AG09309 (cell line): ENCODE results near the gene GPR68.

DNA sequence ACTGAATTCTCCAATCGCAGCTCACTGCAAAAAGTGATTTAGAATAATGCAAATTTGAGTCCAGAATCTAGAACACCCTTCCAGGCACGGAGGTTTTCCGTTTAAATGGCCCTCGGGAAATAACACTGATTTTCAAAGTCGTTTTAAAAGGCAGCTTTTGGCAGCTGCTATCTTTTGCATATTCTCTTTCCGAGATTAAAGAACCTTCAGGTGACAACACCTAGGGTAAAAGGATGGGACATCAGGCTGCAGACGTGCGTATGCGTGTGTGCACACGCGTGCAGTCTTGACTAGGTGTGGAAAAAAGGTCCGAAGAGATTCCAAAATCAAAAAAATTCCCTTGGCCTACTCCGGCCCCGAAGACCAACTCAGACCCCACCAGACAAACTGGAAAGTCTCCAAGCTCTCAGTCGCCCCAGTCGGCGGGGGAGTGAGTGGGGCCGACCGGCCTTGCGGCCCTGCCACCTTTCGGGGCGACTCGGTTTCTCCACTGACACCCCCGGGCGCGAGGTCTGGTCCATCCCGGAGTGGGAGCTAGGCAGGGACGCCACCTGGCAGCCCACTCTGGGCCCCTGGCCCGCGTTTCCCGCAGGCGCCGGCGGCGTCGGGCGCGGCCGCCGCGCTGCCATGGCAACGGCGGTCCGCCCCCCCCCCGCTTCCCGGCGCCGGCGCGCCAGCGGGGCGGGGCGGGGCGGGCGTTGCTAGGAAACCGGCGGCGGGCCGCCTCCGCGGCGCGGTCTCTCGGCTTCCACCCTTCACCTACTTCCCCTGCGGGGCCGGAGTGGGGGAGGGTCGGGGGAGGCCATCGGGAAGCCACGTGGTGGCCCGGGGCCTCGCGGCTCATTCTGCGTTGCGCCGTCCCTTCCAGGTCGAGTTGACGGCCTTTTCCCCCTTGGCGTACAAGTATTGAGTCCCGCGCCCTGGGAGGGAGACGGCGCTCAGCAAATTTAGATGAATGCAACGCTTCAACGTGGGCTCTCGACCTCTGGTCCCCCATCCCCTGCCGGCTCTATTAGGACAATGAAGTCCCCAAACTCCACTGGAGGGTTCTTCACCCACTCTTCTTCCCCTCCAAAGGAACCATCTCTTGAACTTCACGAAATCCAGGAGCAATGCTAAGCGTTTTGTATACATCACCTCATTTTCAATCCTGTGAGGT, 253.1 kb downstream of the EFCAB11 start:
- RRBS, result 2% methylated on average over 48 of the region's 88 CpGs

- RRBS, result no CpG with 5 or more reads among the region's 6 CpGs
Observed at GRCh38 chr14:89792857-89793331, 161.6 kb downstream of the EFCAB11 start.

DNA sequence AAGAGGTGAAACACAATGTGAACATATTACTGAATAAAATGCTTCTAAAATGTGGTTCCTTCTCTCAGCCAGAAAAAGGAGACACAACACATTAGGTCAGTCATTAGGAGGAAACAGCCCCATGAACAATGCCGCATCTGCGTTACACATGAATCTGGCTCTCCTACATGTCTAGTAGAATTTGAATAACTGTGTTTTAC, 51.7 kb downstream of the EFCAB11 start:
- RRBS, result no CpG with 5 or more reads among the region's 2 CpGs

DNA sequence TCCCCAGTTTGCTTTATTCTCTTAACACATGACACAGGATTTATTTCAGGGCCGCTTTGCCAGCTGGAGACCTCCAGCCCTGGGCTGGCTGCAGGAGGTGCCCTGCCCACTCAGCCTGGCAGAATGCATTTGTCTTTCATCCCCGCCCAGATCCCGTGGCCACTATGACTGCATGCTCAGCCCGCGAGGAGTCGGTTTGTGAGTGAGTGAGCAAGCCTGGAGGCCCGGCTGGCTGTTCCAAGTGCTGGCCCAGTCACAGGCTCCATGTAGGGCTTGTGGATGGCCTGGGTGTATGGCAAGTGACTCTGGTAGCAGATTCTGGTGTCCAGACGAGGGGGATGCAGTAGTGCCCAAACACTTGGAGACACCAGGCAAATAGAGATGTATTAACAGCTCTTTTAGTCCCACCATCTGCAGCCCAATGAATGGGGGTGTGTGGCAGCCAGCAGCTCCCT, 2.1 kb downstream of the TDP1 start:
- RRBS, result no CpG with 5 or more reads among the region's 8 CpGs

DNA sequence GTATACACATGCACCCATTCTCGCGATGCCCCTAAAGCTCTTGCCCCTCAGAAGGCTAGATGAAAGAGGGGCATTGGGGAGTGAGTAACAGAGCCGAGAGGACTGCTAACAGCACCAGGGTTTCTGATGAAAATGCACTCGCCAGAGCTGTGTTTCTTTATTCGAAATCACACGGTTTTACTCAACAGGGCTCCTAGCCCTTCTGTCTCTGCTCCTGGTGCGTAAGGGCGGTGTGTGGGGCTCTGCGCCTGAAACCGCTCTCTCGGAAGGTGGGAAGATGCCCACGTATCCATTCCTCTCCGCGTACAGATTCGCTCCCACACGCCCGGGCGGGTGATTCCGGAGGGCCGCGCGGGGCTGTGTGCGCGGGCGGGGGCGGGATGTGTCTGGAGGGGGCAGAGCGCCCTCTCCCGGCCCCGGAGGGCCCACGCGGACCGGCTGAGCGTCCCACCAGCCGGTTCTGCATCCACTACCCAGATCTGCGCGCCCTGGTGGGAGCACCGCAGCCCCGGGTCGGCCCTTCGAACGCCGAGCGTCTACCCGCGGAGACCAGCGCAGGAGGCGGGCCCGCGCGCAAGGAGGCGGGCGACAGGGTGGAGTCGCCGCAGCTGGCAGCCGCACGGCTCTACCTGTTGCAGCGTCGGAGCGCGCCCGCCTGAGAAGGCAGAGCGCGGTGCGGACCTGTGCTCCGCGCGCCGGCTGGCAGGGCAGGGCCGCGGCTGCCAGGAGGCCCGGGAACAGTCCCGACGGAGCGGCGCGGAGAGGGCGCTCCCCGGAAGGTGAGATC, 1.5 kb upstream of the KCNK13 start:
- RRBS, result 6% methylated on average over 25 of the region's 78 CpGs

- RRBS, result 3% methylated on average over 5 of the region's 35 CpGs
Observed at GRCh38 chr14:90383271-90383606, 13.6 kb upstream of the CALM1 start.

GRCh38 chr14:90508754-90509382, 112.0 kb downstream of the CALM1 start:
- RRBS, result no CpG with 5 or more reads among the region's 20 CpGs

DNA sequence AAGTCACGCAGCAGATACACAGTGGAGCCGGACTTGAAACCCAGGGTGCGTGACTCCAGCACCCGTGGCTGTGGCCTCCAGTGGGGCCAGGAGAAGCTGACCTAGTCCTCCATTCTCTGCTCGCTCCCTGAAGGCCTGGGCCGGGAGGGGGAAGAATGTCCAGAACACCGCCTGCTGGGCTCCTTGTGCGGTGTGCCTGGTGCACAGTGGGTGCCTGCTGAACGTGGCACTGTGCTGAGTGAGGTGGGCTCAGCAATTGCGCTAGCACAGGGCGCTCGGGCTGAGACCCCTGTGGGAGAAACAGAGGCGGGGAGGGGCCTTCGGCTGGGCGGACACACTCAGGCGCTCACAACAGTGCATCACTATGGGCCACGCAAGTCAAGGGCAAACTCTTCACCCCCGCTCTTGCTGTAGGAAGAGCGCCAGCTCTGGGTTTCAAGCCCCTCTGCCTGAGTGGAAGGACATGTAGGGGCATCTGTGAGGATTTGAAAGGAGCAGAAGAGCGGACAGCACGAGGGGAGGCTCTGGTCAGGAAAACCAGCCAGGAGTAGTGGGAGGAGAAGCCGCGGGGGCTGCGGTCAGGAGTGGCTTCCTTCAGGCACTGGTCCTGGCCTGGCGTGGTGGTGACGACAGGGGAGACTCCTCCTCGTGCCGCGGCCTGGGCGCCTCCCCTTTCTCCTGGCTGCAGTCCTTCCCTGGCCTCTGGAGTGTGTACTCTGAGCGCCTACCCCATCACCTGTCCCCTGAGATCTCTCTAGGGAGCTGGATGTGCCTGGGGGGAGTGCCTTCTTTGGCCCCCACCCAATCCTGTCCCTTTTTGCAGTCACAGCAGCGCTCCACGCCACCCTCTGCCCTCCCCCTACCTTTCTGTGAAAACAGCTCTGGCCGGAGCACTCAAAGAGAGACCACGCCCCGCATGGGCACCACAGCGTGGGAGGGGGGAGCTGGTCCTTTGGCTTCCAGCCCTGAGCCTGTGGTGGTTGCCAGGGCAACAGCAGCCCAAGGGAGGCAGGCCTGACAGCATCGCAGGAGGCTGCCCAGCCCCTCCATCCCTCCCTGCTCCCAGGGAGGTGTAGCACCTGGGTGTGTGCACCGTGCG, 125.6 kb downstream of the CALM1 start:
- RRBS, result no CpG with 5 or more reads among the region's 40 CpGs

DNA sequence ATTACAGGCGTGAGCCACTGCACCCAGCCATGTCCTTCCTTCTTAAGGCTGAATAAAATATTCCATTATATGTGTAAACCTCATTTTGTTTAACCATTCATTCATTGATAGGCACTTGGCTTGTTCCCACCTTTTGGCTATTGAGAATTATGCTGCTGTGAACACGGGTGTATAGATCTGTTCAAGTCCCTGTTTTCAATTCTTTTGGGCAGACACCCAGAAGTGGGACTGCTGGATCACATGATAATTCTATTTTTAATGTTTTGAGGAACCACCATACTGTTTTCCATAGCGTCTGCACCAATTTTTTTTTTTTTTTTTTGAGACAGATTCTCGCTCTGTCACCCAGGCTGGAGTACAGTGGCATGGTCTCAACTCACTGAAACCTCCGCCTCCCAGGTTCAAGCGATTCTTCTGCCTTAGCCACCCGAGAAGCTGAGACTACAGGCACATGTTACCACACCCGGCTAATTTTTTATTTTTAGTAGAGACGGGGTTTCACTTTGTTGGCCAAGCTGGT, 185.1 kb downstream of the TTC7B start:
- RRBS, result no CpG with 5 or more reads among the region's 9 CpGs

DNA sequence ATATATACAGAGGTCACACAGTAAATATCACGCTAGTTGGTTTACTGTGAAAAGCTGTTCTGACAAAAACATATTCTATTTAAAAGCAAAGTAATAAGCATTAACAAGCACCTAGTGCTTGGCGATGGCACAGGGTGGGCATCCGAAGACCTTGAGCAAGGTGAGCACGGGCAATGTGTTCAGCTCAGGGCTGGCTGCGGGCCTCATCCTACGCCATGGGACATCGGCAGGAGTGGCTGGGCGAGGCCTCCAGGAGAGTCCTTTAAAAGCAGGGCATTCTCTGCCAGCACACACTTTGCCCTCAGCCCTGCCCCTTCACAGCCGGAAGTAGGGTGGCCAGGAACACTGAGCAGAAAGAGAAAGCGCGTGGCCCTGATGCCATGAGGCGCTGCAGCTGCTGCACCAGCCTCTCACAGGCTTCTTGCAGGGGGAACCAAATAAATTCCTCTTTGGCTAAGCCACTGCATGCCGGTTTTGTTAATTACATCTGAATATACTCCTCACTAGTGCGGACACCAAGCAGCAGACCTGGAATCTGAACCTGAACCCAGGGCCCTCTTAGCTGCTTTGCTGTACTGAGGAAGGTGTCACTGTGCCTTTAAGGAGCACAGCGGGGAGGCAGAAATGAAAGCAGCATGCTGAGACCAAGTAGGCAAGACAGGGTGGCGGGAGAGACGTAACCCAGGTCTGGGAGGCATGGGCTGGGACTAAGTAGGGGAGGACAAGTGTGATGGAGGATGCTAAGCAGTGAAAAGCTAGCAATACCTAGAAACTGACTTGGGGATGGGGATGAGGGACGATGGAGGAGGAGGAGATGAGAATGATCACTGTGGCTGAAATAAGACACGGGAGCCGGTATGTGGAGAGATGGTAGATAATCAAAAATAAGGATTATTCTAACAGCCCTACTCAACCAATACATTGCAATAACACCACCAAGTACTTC, 155.2 kb downstream of the TTC7B start:
- RRBS, result no CpG with 5 or more reads among the region's 20 CpGs

- RRBS, result no CpG with 5 or more reads among the region's 13 CpGs
Observed at GRCh38 chr14:90697624-90698050, 118.6 kb downstream of the TTC7B start.

- RRBS, result 95% methylated on average over 17 of the region's 71 CpGs
Observed at GRCh38 chr14:91233712-91234666, 10.5 kb downstream of the GPR68 start.

DNA sequence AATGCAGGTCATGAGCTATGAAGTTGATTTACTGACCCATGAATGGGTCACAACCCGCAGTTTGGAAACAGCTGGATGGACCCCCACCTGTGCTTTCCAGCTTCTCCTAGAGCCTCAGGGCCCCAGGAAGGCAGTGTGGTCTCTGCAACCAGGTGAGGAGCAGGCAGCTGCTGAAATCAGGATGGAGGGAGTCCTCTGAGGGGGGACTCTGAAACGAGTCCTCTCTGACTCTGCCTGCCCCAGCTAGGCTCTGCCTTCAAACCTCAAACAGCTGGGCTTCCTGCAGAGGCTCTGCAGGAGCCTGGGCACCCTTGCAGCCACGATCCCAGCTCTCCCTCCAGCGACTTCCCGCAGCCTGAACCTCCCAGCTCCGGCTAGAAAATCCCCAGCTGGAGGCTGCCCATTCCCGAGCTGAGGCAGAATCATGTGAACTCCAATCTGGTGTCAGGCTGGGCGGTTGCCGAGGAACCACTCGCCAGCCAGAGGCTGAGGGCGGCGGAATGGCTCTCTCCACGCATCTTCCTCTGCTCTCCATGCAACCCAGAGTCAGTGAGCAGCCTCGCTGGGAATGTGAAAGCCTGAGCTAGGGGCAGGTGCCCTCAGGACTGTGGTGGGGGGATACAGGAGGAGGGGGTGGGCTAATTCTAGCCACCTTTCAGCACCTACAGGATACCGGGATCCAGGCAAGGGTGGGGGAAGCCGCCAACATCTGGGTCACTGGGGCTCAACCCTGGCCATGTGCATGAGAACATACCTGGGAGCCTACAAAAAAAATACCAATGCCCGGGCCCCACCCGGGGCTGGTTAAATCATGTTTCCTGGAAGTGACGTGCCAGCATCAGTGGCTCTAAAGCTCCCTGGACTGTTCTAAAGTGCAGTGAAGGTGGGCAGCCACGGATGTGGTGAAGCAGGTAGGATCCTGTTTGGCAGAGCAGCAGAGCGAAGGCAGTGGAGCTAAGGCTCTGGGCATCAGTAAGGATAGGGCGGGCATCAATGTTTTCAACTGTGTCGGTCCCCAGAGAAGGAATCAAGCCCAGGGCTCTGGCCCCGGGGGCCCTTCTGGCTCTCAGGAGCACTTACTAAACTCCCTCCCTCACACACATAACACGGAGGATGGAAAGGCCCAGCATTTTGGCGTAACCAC, at the start of gene GPR68:
Gene GPR68, minus strand, starts transcription at position 357 of the 1,144 bp plus-strand sequence.
- RRBS, result 50% methylated on average over 3 of the region's 26 CpGs

DNA sequence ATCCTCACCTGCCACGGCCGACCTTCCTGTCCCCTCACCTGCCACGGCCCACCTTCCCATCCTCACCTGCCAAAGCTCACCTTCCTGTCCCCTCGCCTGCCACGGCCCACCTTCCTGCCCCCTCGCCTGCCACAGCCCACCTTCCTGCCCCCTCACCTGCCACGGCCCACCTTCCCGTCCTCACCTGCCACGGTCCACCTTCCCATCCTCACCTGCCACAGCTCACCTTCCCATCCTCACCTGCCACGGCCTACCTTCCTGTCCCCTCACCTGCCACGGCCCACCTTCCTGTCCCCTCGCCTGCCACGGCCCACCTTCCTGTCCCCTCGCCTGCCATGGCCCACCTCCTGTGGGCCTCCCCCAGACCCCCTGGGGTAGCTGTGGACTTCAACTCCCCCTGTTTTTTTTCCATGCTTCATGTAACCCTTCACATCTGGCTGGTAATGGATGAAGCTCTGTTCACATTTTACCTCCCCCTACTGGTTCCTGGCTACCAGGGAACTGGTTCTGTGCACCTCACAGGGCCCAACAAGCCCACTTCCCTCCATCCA, 48.8 kb upstream of the GPR68 start:
- RRBS, result no CpG with 5 or more reads among the region's 14 CpGs

DNA sequence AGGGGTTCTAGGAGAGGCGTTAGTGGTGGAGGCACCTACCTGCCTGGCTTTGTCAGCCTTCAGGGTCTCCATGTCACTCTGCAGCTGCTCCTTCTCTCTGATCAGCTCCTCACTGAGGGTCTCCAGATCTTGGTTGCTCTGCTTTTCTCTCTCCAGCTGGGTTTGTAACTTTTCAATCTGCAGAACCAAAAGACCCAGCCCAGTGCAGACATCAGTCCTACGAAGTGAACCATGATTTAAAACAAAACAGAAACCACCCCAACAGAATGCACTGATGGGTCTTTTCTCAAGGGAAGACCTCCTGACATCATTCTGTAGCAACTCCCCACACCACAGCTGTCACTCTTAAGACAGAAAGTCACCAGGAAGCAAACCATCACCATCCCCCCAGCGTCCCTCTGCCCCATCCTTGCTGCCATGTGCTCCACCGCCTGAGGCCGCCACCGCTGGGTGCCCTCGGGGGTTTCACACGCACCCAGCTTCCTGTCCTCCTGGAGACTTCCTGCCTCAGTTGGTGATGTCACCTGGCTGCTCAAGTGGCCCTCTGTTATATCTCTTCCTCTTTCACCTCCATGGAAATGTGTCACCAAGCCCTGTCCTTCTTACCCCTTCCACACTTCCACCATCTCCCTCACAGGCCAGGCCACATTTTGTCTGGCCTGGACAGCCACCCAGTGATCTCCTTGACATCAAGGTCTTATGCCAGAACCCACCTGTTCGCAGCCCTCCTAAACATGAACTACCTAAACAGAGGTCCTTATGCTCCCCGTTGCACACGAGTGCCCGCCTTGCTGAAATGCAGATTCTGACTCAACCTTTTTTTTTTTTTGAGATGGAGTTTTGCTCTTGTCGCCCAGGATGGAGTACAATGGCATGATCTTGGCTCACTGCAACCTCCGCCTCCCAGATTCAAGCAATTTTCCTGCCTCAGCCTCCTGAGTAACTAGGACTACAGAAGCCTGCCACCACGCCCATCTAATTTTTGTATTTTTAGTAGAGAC, 71.4 kb upstream of the GPR68 start:
- RRBS, result no CpG with 5 or more reads among the region's 15 CpGs

- RRBS, result 53% methylated on average over 7 of the region's 19 CpGs
Observed at GRCh38 chr14:91372506-91373146, 45.0 kb downstream of the CCDC88C start.

- RRBS, result no CpG with 5 or more reads among the region's 7 CpGs
Observed at GRCh38 chr14:91413637-91414114, 3.9 kb downstream of the CCDC88C start.

DNA sequence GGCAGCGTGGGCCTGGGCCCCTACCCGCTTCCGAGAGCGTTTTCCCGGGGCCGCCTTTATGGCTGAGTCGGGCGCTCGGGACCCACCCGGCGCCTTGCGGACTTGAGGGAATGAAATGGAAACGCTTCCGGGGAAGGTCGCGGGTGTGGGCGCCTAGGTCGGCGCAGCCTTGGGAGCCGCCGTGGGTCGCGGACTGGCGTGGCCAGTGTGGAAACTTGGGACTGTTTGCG, 539 bp upstream of the PPP4R3A start:
- RRBS, result 2% methylated on average over 10 of the region's 25 CpGs

GRCh38 chr14:91573900-91575011, 64.1 kb upstream of the PPP4R3A start:
- RRBS, result no CpG with 5 or more reads among the region's 62 CpGs